Measurements from ENCODE around the genes GTF2IRD1, TRIM73 and CCL26.

DNA sequence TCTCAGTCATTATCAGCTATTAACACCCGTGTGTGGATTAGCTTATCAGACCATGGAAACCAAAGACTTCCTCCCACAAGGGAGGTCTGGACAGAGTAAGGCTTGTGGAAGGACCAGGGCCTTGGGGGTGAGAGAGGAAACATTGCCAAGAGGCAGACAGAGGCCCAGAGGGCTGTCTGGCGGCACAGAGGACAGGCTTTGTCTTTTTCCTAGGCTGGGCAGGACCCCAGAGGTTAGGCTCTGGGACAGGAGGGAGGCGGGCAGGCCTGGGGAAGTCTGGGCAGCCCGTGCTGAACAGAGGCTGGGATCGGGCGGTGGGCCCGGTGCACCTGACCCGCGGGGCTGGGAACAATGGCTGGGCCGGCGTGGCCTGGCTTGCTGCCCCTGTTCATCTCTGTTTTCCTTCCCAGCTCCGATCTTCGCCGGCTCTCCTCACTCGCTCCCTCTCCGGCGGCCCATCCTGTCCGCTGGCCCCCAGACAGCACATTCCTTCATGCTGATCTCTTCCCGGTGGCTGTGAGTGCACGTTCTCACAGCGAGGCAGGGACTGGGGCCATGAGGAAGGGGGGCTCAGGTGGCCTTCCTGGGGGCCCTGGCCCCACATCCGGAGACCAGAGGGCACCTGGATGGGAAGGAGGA is 25.4 kb downstream of the TMEM270 start:
- PRO-cap: no peak
- RAMPAGE, long total RNA, 4 experiments: no peak in any of the 4 experiments

- PRO-cap: no peak
- RAMPAGE, long total RNA, 4 experiments: no peak in any of the 4 experiments
Observed at GRCh38 chr7:74022897-74023590, 4.9 kb upstream of the ELN start.

DNA sequence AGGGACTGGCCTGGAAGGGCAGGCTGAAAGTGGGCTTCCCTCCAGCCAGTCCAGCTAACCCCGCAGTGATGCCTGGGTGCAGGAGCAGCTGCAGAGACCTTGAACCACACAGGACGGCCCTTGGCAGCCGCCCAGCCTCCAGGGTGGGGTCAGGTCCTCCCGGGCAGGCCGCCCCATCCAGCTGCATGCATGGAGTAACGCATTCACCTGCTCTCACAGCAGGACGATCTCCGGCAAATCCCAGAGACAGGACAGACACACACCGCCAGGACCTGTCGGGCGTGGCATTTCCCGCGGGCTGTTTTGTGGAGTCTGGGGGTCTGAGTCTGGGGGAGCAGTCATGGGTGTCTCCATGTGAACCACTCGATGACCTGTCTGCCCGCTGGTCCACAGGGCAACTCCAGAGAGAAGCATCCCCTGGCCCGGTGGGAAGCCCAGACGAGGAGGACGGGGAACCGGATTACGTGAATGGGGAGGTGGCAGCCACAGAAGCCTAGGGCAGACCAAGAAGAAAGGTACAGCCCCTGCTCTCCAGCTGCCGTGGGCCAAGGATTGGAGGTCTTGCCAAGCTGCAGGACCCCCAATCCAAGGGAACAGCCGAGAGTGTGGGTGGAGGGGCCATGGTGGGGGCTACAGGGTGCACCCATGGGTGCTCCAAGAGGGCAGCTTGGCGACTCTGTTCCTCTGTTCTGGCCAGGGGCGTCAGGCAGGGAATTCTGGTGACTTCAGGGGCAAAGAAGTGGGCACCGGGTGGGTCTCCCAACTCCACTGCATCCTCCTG is 14.6 kb downstream of the LAT2 start:
- PRO-cap: no peak
- RAMPAGE, long total RNA, 4 experiments: no peak in any of the 4 experiments

GRCh38 chr7:74284930-74285244 is 4.3 kb upstream of the CLIP2 start:
- PRO-cap: no peak
- RAMPAGE, long total RNA, 4 experiments: no peak in any of the 4 experiments

DNA sequence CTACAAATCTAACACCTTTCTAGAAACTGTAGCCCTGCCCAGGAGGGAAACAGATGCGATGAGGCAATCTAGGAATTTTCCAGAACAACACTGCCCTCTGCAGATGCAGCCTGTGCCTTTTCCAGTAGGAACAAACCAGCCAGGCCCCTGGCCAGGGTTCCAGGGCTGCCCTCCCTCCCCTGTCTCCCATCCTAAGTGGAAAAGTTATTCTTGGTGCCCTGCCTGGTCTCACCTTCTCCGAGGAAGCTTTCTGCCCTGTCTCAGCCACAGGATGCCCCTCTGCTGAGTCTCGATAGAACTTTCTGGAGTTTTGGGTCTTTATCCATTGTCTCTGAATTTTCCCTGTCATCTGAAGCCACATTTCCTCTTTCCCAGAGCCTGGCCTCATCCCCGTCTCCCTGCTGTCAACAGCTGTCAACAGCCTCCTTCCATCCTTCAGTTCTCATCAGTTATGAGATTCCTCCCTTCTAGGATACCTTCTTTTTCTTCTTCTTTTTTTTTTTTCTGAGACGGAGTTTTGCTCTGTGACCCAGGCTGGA is 59.0 kb upstream of the GTF2IRD1 start:
- PRO-cap: no peak
- RAMPAGE, long total RNA, 4 experiments: no peak in any of the 4 experiments

DNA sequence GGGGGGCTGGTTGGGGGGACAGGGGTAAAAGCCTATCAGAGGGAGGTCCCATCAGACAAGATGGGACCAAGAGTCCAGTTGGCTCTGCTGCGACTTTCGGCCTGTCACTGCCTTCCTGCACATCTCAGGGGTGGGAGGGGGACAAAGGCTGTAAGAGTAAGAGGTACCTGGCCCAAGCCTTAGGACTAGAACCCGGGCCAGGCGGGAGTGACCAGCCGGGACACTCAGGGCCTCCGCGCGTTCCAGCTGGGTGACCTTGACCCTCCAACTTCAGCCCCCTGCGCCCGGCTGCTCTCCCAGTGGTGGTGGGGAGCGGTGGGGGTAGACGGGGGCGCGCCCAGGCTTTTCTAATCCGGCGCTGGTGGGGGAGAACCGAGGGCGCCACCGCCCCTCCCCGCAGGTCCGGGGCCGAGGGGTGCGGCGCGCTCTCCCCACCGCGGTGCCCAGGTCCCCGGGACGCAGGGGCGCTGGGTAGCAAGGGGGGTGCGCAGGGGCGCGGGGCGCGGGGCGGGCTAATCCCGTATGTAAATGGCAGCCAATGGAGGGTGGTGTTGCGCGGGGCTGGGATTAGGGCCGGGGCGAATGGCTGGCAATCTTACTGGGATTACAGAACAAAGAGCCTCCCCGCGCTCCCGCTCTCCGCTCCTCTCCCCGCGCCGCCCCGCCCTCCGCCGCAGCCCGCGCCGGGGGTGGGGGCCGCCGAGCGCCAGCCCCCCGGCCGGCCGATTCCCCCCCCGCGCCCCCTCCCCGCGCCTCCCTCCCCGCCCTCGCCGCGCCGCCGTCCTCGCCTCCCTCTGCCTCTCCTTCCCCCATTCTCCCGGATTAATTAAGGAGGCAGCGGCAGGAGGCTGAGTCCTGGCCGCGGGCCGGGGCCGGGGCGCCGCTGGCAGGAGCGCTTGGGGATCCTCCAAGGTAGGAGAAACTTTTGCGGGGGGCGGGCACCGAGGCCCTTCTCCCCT is at the start of gene GTF2IRD1:
Gene GTF2IRD1 (plus strand): TSS at position 642 of the 959 bp plus-strand sequence.
- PRO-cap: bidirectional peak, plus-strand start at position 592 of the sequence, minus-strand start at position 453 of the sequence; bidirectional peak, plus-strand start at position 856 of the sequence, minus-strand start at position 817 of the sequence
- RAMPAGE, long total RNA, 4 experiments: start-site peak on the plus strand in 3 of 4 experiments, centred at positions 824 to 842 of the sequence, 22 to 36 reads per replicate

DNA sequence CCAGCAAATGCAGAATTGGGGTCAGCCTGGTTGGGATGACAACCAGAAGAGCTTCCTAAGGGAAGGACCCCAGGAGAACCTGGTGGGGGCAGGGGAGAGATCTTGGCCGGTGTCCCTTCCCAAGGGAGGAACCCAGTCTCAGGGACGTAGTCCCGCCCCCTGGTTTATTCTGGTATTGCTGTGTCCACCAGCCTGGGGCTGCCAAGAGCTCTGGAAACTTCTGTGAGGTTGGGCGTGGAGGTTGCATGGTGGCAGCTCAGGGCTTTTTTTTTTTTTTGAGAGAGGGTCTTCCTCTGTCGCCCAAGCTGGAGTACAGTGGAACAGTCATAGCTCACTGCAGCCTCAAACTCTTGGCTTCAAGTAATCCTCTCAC is 19.4 kb downstream of the GTF2IRD1 start:
- PRO-cap: no peak
- RAMPAGE, long total RNA, 4 experiments: no peak in any of the 4 experiments

GRCh38 chr7:74476519-74477121 is 22.9 kb downstream of the GTF2IRD1 start:
- PRO-cap: no peak
- RAMPAGE, long total RNA, 4 experiments: start-site peak on the plus strand in 1 of 4 experiments, at chr7:74476768-74476975 at its widest, 7 reads per replicate

DNA sequence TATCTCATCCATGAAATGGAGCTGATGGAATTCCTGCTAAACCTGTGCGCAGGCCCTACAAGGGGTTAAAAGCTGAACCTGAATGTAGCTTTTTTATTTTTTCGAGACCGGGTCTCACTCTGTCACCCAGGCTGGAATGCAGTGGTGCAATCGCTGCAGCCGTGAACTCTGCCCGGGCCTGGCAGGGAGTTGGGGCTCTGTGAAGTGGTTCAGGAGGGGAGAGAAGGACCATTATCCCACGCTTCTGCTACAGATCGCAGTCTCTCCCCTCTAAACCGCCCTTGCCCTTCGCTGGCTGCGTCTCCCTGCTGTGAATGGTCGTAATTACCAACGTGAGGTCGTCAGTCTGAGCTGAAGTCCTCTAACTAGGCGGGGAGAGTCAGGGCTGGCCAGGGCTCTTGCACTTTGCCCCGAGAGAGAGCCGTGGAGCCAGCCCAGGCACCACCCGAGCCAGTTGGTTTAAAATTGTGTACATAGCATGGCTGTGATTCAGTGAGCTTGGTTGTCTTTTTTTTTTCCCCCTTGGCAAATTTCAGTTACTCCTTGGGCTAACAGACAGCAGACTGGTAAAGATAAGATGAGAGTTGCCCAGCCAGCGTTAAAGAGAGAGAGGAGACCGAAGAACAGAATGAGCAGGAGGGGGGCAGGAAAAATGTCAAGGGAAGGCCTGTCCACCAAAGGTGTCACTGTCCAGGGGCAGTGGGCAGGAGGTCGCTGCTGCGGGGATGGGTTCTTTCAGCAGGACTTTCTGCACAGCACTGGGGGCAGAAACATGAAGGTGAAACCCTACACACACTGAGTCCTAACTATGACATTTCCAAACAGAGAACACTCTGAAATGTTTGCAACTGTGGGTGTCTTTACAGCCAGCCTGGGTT is 77.2 kb upstream of the GTF2I start:
- PRO-cap: no peak
- RAMPAGE, long total RNA, 4 experiments: start-site peak on the plus strand in 1 of 4 experiments, centred at position 548 of the sequence, 6 reads per replicate

DNA sequence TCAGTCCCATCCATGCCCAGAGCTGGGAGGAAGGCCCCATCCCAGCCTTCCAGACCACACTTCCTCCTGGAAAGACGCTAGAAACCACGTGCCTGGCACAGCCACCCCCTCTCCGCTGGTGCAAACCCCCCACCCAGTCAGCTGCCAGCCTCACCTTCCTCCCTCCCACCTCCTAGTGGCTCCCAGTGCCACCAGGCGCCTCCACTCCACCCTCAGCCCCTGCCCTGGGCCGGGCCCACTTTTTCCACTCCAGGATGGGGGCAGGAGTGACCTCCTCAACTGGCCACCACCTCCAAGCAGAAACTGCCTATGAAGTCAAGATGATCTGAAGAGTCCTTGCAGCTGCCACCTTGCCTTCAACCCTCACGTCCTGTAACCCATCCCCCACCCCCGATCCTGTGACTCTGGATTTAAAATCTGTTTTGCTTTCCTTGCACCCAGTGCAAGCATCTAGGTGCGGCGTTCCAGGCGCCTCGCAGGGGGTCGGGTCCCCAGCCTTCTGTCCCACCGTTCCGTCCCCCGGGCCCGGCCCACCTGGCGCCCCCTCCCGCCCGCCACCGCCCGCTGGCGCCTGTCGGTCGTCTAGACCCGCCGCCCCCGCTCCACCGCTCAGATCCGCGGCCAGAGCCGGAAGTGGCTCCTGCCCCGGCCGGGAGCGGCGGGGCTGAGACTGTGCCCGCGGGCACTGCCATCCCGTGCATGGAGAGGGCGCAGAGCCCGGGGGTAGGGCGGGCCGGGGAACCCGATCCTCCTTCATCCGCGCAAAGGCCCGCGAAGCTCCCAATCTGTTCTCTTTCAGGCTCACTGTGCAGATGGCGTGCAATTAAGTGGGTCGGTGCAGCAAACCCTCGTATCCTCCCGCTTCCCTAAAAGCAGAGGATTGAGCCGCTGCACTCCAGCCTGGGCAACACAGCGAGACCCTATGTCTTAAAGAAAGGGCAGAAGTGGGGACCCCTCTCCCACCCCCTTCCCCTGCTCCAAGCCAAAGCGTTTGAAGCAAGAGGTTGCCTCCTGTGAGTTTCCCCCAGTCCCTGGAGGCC is 51.2 kb upstream of the GTF2I start:
- PRO-cap: no peak
- RAMPAGE, long total RNA, 4 experiments: no peak in any of the 4 experiments

- PRO-cap: no peak
- RAMPAGE, long total RNA, 4 experiments: no peak in any of the 4 experiments
Observed at GRCh38 chr7:74655990-74656286, 1.6 kb upstream of the GTF2I start.

GRCh38 chr7:74874760-74875239 is 23.4 kb upstream of the GTF2IRD2 start:
- PRO-cap: no peak
- RAMPAGE, long total RNA, 4 experiments: no peak in any of the 4 experiments

- PRO-cap: no peak
- RAMPAGE, long total RNA, 4 experiments: no peak in any of the 4 experiments
Observed at GRCh38 chr7:74964793-74965184, 284 bp downstream of the CASTOR2 start.

DNA sequence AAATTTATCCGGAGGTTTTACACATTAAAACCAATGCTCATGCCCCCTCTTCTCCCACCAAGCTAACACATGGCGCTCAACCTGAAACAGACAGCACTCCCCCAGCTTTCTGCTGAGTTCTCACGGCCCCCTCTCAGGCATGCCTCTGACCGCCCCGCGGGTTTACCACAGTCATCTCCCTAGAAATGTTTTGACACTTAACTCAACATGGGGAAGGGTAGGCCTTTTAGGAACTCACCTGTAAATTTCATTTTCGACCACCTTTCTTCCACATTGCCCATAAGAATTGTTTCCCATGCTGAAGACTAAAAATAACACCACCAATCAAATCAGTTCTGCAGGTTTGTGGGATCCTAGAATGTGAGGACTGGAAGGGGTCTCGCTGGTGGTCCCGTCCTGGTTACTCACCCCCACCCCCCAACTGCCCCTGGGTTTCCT is 9.2 kb downstream of the RCC1L start:
- PRO-cap: no peak
- RAMPAGE, long total RNA, 4 experiments: start-site peak on the minus strand in 1 of 4 experiments, centred at position 262 of the sequence, 7 reads per replicate

- PRO-cap: unidirectional peak, plus-strand start at chr7:75359199
- RAMPAGE, long total RNA, 4 experiments: start-site peak on the minus strand in 1 of 4 experiments, at chr7:75358970-75359013 at its widest, 16 reads per replicate
Observed at GRCh38 chr7:75358772-75359691, 23.9 kb downstream of the SPDYE15 start.

- PRO-cap: no peak
- RAMPAGE, long total RNA, 4 experiments: no peak in any of the 4 experiments
Observed at GRCh38 chr7:75395544-75395821, at the start of gene TRIM73. TRIM73 (plus strand) TSS chr7:75395629.

DNA sequence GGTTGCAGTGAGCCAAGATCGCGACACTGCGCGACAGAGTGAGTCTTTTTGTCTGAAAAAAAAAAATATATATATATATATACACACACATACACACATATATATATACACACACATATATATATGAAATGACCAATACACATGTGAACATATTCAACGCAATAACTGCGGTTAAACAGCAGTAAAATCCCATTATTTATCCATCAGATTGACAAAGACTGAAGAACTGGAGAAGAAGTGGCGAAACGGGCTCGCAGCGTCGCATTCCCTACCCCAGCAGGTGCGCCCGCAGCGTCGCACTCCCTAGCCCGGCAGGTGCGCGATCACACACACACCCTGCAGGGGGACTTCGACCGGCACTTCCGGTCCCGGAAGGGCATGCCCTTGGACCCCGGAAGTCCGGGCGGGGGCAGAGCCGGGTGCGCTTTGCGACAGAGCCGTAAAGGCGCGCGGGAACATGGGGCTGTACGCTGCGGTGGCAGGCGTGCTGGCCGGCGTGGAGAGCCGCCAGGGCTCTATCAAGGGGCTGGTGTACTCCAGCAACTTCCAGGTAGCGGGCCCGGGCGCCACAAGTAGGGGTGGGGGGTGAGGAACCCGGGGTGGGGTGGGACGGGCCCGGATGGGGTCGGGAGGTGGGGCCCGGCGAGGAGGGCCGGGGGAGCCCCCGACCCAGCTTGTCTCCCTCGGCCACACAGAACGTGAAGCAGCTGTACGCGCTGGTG is 14.6 kb downstream of the TRIM73 start:
- PRO-cap: no peak
- RAMPAGE, long total RNA, 4 experiments: no peak in any of the 4 experiments

- PRO-cap: no peak
- RAMPAGE, long total RNA, 4 experiments: no peak in any of the 4 experiments
Observed at GRCh38 chr7:75662759-75663498, 75.8 kb downstream of the HIP1 start.

GRCh38 chr7:75687881-75689294 is 50.4 kb downstream of the HIP1 start:
- PRO-cap: no peak
- RAMPAGE, long total RNA, 4 experiments: no peak in any of the 4 experiments

- PRO-cap: no peak
- RAMPAGE, long total RNA, 4 experiments: no peak in any of the 4 experiments
Observed at GRCh38 chr7:75772070-75772516, at the start of gene CCL26. CCL26 (minus strand) TSS chr7:75772211.

Measured in suprapubic skin (tissue), 4 donors.